ENCODE data around the gene FBP2.

- RRBS = no CpG with 5 or more reads among the region's 8 CpGs
Measured at GRCh38 chr9:93130314-93130889, 3.6 kb downstream of the NINJ1 start.

DNA sequence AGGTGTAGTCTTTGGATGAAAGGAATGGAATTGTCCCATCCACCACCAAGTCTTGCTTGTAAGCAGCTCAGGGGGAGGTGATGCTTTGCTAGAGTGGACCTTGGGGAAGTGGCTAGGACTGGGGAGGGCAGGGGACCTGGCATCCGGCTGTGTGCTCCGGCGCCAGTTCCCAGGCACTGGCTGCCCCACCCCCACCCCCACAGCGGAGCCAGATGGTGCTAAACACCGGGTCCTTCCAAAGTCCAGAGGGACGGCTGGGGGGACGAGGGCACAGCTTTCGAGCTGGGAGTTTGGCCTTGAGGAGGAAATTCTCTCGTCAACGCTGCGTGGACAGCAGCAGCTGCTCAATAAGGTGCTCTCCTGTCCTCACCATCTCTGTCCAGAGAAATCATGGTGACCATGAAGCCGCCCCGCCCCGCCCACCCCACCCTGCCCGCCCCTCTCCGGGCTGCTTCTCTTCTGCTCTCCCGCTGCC, 115.5 kb downstream of the WNK2 start:
- RRBS = 59% methylated on average over 6 of the region's 17 CpGs

GRCh38 chr9:93447303-93447618, 4.2 kb upstream of the FAM120A start:
- RRBS = no CpG with 5 or more reads among the region's 2 CpGs

DNA sequence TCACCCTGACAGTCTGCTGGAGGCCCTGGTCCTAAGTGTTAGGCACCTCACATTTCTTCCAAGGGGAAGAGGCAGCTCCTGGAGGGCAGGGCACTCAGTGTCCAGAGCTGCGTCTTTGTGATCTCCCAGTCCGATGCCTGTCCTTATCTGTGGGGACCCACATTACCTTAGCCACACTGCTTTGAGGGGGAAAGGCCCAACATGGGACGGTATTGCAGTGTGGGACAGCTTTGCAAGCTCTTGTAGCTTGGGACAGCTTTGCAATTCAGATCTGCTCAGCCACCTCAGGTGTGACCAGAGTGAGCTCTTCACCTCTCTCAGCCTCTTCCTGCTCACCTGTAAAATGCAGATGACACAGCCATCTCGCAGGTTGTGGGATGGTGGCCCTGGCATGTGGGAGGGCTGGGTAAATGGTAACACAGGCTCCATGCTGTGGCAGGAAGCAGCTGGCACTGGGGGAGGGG, 23.9 kb downstream of the PHF2 start:
- RRBS = no CpG with 5 or more reads among the region's 4 CpGs

- RRBS = no CpG with 5 or more reads among the region's 11 CpGs
Measured at GRCh38 chr9:93673528-93673911, 97.1 kb downstream of the PHF2 start.

DNA sequence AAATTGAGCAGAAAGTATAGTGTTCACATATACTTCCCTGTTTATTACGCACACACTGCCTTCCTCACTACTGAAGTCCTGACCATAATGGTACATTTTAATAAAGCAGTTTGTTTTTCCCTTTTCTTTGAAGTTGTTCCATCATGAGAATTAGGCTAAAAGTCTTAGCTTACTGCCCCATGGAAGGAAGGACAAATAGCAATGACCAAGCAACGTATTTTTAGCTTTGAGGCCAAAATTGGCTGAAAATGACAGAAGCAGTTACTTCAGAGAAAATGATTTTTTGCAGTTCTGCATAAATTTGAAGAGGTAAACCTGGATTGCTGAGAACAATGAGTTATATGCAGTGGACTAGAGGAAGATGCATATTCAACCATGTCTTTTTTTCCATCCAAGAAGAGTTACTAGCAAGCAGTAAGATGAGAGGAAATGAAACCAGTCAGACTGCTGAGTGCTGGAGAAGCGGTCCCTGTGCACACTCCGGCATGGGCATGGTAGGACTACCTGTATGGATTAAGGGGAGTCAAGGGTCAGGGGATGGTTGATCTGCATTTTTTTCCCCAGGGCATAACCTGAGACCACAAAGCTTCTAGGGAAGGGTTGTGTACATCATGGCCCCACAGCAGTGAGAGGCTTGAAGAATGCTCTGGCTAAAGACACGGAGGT, 76.7 kb upstream of the ZNF169 start:
- RRBS = no CpG with 5 or more reads among the region's 5 CpGs

- RRBS = no CpG with 5 or more reads among the region's 9 CpGs
Measured at GRCh38 chr9:94204710-94205063, 54.4 kb upstream of the ZNF169 start.

GRCh38 chr9:94553060-94553884, 40.4 kb downstream of the FBP2 start:
- RRBS = no CpG with 5 or more reads among the region's 27 CpGs

DNA sequence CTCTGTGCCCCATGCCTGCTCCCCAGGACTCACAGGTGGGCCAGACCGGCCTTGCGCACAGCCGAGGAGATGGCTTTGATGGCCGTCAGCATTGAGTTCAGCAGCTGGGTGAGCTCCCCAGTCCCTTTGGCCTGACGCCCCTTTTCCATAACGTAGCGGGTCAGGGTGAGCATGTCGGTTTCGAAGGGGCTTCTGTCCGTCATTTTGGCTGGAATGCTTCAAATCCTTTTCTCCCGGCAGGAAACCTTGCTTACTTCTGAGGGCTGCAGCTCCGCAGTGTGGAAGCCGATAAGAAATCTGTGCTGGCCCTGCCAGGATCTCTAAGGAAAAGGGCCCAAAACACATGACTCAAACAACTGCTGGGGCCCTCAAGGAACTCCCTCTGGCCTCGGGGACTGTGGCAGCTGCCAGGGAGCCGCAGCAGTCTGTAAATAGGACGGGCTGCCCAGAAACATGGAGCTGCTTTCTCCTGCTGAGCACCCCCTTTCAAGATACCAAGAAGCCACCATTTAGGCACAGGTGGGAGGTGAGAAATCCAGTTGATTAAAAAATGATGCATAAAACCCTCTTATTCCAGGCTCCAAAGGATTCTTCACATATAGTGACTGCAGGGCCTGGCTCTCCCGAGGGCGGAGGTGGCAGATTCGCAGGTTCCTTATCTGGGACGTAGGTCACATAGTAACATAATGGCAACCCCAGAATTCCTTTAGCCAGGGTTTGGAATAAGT, at the start of gene FBP2:
Gene FBP2, minus strand, starts transcription at position 301 of the 728 bp plus-strand sequence.
- RRBS = no CpG with 5 or more reads among the region's 20 CpGs

GRCh38 chr9:94632652-94633762, 6.3 kb downstream of the FBP1 start:
- RRBS = no CpG with 5 or more reads among the region's 20 CpGs

DNA sequence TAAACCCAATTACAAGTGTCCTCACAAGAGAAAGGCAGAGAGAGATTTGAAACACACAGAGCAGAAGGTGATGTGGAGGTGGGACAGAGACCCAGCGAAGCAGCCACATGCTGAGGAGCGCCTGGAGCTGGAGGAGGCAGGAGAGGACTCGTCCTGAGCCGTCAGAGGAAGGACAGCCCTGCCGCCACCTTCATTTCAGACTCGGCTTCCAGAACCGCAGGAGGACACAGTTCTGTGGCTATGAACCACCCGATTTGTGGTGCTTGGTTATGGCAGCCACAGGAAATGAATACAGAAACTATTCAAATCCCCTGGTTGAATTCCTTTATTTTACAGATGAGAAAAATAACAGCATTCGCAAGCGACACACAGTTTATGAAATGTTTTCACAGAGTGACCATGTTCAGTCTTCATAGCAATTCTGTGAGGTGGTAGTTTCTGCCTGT, 16.5 kb upstream of the FBP1 start:
- RRBS = no CpG with 5 or more reads among the region's 10 CpGs

GRCh38 chr9:94666251-94667127, 27.2 kb upstream of the FBP1 start:
- RRBS = no CpG with 5 or more reads among the region's 16 CpGs

DNA sequence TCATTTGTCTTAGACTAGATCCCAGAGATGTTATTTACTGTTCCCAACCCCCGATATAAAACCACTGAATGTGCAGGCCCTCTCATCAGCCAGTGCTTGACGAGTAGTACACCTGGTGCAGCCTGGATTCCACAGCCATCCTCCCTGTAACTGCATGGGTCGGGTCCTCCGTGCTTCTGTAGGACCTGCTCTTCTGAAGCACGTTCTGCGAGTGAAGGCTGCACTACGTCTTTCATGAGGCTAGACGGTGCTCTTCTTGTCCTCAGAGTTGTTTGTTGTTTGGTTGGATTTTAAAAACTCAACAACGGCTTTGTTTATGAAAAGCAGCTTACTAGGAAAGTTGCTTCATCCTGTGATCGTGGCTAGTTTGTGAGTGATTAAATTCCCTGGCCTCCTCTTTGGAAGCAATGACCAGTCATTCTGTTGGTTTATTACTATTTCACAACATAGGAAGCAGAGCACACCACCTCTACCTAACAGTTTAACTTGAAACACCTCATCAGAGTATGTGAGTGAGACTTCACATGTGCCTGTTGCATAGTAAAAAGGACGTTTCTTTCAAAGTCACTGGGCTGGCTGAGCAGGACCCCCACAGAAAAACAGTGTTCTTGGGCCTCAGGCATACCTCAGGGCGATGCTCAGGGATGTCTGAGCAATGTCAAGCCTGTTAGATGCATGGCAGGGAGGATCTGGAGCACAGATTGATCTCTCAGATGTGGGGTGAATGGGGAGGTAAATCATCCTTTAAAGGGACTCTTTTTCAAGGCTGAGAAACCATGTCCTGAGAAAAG, 135.4 kb downstream of the AOPEP start:
- RRBS = no CpG with 5 or more reads among the region's 12 CpGs

- RRBS = no CpG with 5 or more reads among the region's 10 CpGs
Measured at GRCh38 chr9:94922099-94922652, 195.7 kb downstream of the AOPEP start.

DNA sequence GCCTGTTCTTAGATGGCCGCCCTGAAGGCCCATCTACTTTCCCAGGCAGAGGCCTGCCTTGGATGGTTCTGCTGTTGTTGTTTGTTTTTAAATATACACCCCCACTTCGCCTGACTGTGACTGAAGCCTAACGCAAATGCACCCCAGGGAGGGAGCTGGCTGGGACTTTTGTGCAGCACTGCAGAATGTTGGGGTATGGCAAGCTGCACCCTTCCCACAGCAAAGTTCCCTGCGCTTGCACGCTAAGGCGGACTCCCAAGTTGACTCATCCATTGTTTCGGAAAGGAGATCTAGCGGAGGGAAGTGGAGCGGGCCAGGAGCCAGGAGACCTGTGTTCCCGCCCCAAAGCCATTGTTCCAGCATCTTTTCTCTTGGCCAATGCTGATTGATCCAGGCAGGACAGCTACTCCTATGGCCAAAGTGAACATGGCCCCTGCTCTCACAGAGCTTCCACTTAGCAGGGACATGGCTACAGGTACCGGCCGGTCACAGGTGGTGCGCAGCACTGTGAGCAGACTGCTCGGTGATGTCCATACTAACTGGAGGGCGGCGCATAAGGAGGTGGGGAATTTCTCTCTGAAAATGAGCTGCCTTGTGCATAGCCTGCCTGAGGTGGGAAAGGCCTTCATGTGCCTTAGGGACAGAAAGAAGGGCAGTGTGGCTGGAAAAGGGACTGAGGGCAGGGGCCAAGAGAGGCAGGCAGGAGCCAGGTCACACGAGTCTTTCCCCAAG, 203.0 kb downstream of the AOPEP start:
- RRBS = no CpG with 5 or more reads among the region's 17 CpGs

GRCh38 chr9:94950110-94950845, 223.8 kb downstream of the AOPEP start:
- RRBS = no CpG with 5 or more reads among the region's 7 CpGs

DNA sequence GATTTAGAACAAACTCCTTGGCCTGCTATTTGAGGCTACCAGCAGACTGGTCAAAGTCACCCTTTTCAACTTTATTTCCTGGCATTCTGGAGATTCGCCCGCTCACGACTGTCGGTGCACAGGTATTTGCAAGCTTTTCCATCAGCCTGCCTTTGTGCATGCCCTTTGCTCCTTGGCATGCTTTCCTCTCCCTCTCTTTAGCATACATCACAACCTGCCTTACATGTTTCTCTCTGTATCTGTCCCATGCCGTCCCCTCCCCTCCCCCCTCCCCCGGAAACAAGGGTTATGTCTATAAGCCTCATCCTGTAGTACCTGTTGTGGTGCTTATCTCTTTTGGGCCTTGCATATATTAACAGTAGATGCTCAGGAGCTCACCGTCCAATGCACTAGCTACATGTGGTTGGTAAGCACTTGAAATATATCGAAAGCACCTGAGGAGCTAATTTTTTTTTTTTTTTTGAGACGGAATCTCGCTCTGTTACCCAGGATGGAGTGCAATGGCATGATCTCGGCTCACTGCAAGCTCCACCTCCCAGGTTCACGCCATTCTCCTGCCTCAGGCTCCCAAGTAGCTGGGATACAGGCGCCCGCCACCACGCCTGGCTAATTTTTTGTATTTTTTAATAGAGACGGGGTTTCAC, 257.2 kb downstream of the AOPEP start:
- RRBS = no CpG with 5 or more reads among the region's 16 CpGs

- RRBS = no CpG with 5 or more reads among the region's 5 CpGs
Measured at GRCh38 chr9:94991982-94992452, 265.5 kb downstream of the AOPEP start.

DNA sequence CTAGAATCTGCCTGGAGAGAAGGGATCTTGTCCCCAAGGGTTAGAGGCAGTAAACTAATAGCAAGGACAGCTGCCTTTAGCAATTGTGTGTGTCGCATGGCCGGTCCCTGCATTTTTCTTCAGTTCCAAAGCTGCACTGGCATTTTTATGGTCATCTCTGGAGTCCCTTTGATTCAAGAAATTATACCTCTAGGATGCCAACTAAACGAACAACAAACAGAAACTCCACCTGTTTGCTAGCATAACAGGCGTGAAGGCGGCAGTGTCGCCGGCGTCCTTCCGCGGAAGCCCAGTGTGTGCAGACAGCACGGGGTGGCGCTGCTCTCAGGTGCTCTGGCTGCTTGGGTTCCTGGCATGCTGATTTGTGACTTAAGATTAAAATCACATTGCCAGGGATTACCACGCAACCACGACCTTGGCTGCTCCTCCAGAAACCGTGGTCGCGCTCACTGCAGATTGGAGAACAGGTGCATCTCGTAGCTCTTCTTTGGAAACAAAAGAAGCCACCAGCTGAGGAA, 232.6 kb downstream of the FANCC start:
- RRBS = no CpG with 5 or more reads among the region's 18 CpGs

GRCh38 chr9:95127004-95127272, 190.6 kb downstream of the FANCC start:
- RRBS = no CpG with 5 or more reads among the region's 5 CpGs

All from renal cortical epithelial cell (primary cell).